Duodenum (tissue), 1 donor: ENCODE measurements around a stretch of chr9.

GRCh38 chr9:5600423-5600911 lies 28.4 kb upstream of the RIC1 start:
- PRO-cap: no peak

DNA sequence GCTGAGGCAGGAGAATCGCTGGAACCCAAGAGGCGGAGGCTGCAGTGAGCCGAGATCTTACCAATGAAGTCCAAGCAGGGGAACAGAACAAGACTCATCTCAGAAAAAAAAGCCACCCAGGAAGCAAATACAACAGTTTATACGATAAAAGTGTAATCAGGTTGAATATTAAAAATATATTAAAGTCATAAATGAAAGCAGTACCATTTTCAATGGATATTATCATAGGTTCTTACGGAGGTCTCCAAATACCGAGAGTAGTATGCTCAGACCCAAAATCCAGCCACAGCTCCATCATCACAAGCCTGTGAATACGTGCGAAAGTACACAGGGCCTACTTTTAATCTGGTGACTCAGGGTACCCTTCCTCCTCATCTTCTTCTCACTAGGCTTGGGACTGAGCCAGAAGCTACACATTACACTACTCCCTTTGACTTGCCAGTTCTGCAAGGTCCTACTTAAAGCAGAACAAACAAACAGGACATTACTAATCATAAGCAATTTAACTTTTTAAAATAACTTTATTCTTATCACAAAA lies 7.7 kb upstream of the RIC1 start:
- PRO-cap: no peak

GRCh38 chr9:5775693-5776122 lies 57.2 kb downstream of the ERMP1 start:
- PRO-cap: no peak

DNA sequence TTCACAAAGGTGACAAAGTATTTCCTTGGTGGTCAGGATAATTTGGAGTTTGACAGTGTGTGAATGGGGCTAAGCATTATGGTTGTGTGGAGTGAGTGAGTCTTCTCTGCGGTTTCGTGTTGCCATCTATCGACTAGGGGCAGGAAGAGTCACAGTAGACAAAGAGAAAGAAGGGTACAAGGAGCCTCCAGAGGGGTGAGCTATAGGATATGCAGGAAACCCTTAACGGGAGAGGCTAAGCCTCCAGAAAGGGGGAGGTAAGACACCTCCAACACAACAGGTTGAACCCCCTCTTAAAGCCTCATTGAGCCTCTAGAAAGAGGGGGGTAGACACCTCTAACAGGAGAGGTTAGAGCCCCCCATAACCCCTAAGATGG lies 64.0 kb upstream of the RANBP6 start:
- PRO-cap: no peak

GRCh38 chr9:6106992-6107361 lies 91.6 kb upstream of the RANBP6 start:
- PRO-cap: no peak

DNA sequence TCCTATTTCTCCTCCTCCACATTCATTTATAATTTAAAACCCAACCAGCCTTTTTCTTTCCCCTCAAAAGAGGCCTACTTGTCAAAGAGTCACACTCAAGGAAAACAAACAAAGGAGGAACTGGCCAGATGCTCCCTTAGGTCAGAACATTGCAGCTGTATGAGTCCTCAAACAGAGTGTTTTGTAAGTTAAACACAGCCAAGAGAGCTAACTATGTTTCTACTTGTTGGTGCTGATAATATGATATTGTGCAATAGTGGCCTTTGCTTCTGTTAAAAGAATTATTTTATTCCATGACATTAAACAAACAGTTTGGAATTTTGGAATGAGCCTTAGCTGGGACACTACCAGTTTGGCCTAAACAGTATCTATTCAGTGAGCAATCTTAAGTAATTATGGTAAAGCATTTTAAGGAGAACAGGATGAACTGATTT lies 56.0 kb upstream of the TPD52L3 start:
- PRO-cap: no peak

DNA sequence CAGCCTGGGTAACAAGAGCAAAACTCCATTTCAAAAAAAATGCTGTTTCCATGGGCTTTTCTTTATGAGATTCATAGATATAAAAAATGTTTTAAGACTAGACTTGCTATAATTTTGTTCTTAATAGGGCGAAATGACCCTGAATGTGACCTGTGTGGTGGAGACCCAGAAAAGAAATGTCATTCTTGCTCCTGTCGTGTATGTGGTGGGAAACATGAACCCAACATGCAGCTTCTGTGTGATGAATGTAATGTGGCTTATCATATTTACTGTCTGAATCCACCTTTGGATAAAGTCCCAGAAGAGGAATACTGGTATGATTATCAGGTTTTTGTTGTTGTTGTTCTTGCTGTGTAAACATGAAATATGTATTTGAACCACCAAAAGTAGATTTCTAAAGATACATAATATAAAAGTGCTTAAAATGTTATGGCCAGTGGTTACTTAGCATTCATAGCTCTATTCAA lies 64.5 kb downstream of the UHRF2 start:
- PRO-cap: no peak

GRCh38 chr9:6672032-6672711 lies 26.6 kb upstream of the GLDC start:
- PRO-cap: no peak

DNA sequence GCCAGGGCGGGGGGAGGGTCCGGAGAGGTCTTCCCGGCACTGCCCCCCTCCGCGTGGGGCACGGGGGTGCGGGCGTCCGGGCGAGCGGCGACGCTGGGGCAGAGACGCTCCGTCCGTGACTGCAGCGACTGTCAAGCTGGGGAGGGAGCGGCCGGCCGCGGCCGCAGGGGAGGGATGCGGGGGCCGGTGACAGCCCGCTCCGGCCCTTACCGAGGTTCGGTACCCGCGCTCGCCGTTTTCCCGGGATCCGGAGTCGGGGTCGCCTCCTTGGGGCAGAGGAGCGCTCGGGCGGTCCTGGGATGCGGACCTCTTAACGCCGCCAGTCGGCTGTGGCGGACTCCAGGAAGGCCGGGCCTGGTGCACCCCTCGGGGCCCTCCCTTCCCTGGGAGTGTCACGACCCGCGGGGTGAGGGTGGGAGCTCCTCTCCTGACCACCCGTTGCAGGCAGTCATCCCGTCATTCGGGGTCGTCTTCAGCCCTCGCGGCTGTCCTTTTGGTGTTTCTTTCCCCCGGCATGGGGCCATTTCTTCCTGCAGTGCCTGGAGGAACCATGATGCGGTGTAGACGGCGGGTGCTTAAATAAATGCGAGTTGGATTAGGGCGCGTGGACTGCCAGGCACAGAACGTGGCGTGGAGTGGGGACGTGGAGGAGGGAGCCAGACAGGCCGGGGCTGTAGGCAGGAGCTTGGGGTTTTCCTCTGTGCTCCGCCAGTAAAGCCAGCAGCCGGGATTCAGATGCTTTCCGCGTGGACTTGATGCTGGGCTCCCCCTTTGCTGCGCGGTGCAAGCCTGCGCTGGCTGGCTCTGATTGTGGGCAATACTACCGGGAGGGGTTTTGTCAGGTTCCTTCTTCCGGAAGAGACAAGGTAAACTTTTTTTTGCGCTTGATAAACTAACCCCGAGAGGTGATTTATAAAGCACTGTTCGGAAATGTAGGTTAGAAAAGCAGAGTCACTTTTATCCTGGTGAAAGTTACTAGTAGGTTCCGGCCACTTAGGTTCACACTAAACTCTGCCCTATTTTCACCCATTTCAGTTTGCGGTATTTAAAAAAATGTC lies 785 bp downstream of the KDM4C start:
- PRO-cap: unidirectional peak, minus-strand start at position 327 of the sequence; unidirectional peak, minus-strand start at position 780 of the sequence

DNA sequence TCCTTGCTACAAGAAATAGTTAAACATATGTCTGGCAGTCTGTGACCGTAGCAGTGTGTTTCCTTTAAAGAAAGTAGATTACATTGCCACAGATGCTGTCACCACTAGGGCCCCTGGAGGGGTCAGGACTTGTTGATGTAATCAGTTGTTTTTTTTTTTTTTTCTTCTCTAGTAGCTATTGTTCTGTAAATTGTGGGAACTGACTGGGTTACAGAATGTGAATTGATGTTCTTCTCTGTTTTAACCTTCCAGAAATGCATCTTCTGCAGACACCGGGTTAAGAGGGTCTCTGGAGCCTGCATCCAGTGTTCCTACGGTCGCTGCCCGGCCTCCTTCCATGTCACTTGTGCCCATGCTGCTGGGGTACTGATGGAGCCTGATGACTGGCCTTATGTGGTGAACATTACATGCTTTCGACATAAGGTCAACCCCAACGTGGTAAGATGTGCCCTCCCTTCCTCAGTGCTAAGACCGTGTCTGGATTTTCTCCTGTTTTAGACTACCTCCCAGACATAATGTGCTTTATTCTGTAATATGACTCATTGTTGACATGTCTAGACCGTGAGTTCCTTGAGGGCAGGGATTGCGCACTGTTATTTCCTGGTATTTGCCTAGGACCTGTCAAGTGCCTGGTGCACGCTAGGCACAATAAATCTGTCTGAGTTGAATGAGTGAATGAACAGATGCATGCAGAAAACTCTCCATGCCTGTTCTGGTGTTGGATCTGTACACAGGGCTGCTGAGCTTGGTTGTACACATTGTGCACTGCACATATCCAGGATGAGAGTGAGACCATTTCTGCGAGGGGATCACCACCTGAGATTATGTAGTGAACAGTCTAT lies 345.9 kb downstream of the KDM4C start:
- PRO-cap: no peak

- PRO-cap: no peak
Measured at GRCh38 chr9:7316189-7316495, 483.4 kb downstream of the DMAC1 start.

DNA sequence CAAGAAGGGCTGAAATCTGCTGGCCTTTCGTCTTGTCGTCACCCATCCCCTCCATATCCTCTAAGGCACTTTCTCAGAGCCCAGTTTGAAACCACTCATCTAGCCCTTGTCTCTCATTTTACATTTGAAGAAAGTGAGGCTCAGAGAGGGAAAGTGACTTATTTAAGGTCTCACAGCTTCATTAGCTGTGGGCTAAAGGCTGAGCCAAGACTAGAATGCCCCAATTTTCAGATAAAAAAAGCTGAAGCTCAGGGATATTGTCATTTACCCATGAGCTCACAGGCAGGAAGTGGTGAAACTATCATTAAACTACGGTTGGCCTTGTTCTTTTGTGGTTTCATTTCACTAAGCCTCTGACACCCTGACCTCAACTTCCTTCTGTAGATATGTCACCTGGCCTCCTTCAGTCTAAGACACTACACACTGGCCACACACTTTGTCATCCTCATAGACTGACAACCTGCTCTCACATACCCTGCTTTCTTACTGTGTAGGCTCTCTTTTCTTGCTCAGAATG lies 176.7 kb upstream of the DMAC1 start:
- PRO-cap: no peak

- PRO-cap: no peak
Measured at GRCh38 chr9:8314978-8315725, 515.6 kb upstream of the DMAC1 start.

GRCh38 chr9:8856872-8857352 lies 1057.3 kb upstream of the DMAC1 start:
- PRO-cap: no peak

DNA sequence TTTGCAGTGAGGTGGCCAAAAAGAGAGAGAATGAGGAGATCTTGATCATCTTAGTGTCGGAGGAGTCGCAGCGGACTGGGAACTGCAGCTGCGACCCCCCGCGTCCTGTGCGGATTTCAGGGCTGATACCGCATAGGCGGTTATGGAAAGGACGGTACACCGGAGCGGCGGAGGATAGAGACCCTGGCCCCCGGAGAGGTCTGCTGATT lies 515 bp downstream of the LURAP1L start:
- PRO-cap: no peak

DNA sequence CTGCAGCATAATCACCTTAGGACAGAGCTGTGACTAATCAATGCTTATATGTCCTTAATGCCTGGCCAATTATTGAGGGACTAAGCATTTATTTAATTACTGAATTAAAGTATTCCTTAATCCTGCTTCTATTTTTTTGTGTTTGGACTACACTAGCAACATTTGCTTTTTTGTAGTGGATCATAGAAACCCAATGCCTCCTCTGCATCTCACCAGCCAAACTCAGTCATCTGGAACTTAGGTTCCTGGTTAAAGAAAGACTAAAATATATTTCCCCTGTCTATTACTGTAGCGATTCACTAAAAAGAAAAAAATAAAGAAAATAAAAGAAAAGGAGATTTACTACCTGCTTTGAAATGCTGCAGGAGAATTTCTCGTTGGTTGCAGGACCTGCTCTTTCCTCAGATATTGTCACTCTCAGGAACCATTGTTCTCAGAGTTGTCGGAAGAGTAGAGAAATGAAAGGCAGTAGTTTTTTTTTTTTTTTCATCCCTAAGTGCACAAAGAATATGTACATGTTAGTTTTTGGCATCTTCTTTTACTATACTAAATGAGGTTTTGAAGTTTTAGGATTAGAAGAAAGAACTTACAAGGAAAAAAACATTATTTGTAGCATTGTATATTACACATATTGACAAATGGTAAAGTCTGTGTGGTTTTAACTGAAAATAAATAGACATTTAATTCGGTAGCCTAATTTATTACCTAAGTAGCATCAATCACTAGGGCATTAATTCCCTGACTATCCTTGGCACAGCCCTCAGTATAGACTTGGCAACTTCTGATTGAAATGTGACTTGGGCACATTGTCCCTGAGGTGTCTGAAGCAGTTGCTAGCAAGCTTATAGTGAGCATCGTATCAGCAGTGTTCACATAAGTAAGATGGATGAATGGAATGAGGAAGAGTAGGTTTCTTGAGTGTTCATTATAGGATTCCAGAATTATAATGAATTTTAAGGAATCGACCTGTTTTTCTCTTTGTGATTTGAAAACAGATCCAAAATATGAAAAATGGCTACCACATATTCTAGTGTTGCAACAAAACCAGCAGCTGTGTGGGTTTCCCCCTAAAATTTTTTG lies 15.8 kb downstream of the LURAP1L start:
- PRO-cap: no peak

GRCh38 chr9:12816738-12817424 lies 42.1 kb downstream of the LURAP1L start:
- PRO-cap: no peak

DNA sequence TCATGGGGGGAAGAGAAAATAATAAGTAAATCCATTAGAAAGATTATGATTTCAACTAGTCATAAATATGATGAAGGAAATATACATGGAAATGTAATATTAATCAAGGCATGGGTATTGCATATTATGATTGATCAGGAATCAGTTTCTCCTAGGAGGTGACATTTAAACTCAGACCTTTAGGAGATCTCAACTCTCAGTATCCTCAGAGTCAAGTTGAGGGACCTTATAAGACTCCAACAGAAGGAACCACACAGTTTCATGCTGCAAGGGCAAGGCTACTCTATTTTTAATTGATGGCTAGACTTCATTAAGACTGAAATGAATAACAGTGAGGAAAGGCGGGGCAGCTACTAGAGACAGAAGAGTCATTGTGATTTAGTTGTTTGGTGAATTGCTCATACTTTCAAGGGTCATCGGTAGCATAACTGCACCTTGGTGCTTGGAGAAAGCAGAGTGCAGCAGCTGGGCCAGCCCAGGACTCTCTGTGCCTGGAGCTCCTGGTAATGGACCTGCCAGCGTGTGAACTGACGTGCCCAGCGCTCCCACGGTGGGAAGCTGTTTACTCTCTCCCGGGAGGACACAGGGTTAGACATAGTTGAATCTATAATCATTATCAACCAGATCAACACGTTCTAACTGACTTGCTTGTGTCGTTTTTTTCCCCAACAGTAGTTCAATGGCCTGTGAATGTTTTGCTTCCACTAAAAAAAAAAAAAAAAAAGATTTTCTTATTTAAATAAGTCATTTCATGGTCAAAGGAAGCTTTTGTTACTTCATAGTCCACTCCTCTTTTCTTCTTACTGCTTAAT lies 42.8 kb downstream of the LURAP1L start:
- PRO-cap: unidirectional peak, plus-strand start at position 454 of the sequence

DNA sequence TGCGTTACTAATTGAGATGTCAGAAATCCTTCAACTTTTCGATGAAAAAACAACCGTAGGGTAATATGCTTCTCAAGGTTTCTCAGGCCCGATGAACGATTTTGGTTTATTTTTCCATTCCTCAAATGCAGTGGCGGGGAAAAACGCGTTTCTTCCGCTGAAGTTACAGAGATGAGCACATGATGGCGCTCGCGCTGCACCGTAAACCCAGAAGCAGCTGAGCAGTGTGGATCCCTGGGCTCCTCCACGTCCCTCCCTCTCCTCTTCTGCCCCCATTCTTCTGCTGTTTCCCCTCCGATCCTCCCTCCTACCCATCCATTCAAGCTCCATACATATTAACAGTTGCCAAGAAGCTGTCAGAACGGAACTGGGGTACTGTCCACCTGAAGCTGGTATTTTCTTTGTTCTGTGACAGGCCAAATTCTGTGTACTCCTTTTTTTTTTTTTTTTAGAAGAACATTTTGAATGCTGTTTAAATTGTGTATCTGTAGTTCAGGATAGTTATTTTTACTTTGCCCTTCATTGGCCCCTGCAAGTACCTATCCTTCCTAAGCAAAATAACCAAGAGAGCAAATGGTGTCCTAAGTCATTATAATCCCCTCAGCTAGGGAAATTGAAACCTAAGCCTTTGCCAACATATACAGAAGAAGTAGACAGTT lies 245.2 kb downstream of the MPDZ start:
- PRO-cap: no peak

- PRO-cap: no peak
Measured at GRCh38 chr9:13209704-13209984, 69.8 kb downstream of the MPDZ start.